Vein endothelial cell (primary cell): ENCODE measurements around a stretch of chr20.

- CAGE, long polyA plus RNA, result no peak
Observed at GRCh38 chr20:38067416-38067928, 33.9 kb downstream of the RPRD1B start.

DNA sequence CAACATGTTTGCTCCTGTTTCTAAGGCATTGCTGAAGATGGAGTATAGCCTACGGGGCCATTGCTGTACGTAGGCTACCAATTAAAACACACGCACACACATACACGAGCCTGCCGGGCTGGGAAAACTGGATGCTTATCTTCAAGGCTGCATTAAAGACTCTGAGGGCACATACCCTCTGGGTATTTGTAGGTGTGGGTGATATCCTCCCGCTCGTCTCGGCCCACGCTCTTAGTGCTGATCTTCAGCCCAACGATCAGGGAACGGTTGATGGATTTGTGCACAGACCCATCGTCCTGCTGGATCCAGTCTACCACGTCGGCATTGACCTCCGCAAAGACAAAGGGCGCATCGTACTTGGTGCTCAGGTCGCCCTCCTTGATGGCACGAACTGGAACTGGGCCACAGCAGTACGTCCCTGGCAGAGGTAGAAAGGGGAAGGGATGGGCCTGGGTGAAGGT lies 25.8 kb downstream of the TGM2 start:
- CAGE, long polyA plus RNA, result no peak

- CAGE, long polyA plus RNA, result no peak
Observed at GRCh38 chr20:38146671-38146999, 18.4 kb downstream of the TGM2 start.

GRCh38 chr20:38161230-38161735 lies 3.8 kb downstream of the TGM2 start:
- CAGE, long polyA plus RNA, result no peak

DNA sequence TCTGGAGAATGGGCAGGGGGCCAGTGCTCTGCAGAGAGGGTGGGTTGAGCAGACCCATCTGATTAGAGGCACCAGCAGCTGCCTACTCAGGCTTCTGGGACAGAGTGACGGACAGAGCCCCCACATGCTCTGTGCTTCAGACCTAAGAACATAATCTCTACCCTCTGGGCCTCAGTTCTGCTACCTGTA lies 26.0 kb upstream of the TGM2 start:
- CAGE, long polyA plus RNA, result no peak

- CAGE, long polyA plus RNA, result no peak
Observed at GRCh38 chr20:38246834-38247503, 13.6 kb downstream of the KIAA1755 start.

DNA sequence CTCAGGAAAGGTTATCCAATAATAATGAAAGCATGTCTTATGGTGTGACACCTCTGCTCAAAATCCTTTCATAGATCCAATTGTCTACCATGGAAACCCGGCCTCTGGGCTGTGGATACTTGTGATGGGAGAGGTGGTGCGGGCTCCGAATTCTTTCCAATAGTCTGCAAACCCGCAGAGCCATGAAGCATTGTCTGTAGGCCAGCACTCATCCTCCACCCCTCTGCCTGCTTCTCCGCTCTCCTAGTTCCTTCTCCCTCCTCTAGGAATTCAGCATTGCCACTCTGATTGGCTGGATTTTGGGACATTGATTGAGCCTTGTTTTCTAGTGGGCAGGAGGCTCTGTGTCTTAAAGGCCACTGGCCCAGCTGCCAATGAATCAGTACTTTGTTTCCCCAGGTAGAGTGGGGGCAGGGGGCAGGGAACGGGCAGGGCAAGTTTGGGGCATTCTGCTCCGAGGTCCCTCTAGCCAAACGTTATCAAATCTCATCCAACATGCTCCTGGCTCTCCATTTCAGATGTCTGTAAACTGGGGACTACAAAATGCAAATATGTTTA lies 10.6 kb upstream of the BPI start:
- CAGE, long polyA plus RNA, result no peak

- CAGE, long polyA plus RNA, result no peak
Observed at GRCh38 chr20:38504858-38505565, 32.4 kb downstream of the RALGAPB start.

DNA sequence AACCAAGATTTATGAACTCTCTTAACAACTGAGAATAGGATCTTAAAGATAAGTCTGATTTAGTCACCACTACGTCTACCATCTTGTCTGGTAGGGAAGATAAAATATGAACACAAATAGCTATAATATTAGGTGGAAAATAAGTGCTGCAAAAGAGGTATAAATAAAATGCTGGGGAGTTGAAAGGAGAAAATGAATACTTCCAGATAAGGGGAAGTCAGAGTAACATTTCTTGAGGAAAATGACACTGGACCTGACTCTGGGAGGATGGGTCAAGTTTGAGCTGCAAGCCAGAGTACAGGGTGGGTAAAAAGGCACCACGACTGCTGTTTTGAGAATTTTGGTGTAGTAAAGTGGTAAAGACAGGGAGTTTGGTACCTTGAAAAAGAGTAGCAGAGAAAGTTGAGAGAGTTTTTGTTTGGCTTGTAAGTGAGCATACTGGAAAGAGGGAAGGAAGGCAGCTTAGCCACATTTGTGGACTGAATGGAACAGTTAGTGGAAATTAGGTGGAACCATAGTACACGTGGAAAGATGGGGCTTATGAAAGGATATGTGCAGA lies 39.3 kb upstream of the ADIG start:
- CAGE, long polyA plus RNA, result no peak

GRCh38 chr20:38548576-38548961 lies 32.4 kb upstream of the ADIG start:
- CAGE, long polyA plus RNA, result no peak

DNA sequence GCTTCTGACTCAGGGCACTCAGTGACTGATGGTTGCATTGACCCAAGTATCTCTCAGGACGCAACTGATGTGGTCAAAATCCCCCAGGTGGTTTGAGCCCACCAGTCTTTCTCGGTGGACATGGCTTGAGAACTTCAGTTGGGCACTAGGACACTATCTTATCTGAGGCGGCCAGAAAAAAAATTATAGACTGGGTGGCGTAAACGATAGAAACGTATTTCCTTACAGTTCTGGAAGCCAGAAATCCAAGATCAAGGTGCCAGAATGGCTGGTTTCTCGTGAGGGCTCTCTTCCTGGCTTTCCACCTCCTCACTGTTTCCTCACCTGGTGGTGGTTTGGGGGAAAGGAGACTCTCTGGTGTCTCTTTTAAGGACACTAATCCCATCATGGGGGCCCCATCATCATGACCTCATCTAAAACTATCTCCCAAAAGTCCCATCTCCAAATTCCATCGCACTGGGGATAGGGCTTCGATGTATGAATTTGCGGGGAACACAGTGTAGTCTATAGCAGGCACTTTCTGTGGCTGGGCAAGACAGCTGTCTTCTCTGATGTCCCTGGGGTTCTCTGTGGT lies 52.3 kb downstream of the PPP1R16B start:
- CAGE, long polyA plus RNA, result no peak

GRCh38 chr20:38874471-38875586 lies 51.4 kb upstream of the FAM83D start:
- CAGE, long polyA plus RNA, result no peak

DNA sequence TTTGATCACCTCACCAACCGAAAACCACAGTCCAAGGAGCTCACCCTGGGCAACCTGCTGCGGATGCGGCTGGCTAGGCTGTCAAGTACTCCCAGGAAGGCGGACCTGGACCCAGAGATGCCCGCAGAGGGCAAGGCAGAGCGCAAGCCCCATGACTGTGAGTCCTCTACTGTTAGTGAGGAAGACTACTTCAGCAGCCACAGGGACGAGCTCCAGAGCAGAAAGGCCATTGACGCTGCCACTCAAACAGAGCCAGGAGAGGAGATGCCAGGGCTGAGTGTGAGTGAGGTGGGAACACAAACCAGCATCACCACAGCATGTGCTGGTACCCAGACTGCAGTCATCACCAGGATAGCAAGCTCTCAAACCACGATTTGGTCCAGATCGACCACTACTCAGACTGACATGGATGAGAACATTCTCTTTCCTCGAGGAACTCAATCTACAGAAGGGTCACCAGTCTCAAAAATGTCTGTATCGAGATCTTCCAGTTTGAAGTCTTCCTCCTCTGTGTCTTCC lies 10.4 kb upstream of the DHX35 start:
- CAGE, long polyA plus RNA, result no peak

DNA sequence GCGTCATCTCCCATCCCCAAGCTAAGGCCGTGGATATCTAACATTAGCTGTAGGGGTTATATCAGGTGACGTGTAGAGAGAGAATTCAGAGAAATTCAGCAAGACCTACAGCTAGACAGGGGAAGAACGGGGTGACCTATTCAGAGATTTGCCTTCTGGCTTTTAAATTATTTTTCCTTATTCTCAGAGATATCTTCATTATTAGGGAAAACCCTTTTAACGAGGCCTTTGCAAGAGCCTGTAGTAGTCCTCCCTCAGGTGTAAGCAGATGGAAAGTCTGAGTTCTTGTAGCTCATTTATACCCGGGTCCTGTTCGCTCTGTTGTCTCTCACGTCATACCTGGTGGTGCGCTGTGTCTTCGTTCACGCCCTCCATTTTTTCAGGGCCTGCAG lies 75.0 kb downstream of the DHX35 start:
- CAGE, long polyA plus RNA, result no peak

DNA sequence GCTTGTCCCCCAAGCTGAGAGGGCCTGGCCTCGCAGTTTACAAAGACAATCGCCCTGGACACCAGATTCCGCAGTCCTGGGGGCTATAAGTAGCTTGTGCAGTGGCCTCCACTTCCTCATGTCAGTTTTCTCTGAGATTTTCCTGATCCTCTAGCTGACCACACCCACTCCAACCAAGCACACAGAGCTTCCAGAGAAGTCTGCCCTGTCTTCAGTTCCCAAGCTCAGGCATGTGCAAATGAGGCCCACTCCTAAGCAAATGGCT lies 245.3 kb downstream of the MAFB start:
- CAGE, long polyA plus RNA, result no peak

DNA sequence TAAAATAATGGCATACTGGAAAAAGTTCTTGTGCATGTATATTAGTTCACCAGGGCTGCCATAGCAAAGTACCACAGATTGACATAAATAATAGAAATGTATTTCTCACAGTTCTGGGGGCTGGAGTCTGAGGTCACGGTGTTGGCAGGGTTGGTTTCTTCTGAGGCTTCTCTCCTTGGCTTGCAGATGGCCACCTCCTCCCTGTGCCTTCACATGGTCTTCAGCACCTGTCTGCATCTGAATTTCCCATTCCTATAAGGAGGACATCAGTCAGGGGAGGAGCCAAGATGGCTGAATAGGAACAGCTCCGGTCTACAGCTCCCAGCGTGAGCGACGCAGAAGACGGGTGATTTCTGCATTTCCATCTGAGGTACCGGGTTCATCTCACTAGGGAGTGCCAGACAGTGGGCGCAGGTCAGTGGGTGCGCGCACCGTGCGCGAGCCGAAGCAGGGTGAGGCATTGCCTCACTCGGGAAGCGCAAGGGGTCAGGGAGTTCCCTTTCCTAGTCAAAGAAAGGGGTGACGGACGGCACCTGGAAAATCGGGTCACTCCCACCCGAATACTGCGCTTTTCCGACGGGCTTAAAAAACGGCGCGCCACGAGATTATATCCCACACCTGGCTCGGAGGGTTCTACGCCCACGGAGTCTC lies 69.9 kb downstream of the MAFB start:
- CAGE, long polyA plus RNA, result no peak

DNA sequence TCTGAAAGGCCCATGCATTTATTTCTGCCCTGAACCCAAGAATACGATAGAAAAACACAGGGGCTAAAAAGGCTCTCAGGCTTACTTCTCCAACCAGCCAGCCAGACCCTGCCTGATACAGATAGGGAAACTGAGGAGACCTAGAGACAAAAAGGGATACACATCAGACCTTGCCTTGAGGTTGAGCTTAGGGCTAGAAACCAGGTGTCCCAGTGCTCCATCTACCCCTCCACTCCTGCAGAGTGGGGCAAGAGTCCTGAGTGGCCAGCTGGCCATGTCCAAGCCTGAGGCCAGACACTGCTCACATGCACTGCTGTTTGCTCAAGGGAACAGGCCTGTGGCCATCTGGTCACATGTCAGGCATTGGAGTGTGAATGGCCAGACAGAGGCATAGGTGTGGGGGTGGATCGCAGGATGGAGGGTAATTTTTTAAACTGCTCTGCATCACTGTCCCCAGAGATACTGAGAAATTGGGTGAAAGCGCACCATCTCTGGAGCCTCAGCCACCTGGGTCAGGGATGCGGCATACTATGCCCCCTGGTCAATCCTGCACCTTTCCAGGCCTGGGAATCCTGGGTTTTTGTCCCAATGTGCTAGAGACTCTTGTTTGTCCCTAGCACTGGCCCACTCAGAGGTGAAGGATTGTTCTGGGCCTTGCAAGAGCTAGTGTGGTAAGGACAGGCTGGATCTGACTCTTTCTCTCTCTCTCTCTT lies 30.5 kb downstream of the MAFB start:
- CAGE, long polyA plus RNA, result no peak

- CAGE, long polyA plus RNA, result no peak
Observed at GRCh38 chr20:40669577-40670080, 19.4 kb downstream of the MAFB start.

- CAGE, long polyA plus RNA, result no peak
Observed at GRCh38 chr20:41029234-41029630, 610 bp downstream of the TOP1 start.

DNA sequence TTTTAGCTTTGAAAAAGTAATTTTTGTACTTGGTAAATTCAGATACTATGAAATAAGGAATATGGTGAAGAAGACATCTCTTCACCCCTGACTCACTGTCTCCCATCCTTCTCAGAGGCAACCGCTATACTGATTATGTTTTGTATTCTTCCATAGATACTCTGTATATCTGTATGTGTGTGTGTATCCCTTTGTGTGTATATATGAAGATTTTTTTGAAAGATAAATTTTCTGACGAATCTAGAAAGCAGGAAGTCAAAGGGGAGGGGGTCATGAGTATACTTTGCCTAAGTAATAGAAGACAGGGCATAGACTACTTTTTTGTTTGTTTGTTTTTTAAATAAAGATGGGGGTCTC lies 48.1 kb downstream of the TOP1 start:
- CAGE, long polyA plus RNA, result no peak